Frontal cortex (tissue), 2 donors: ENCODE results near the genes POTEB2 and GABRB3.

DNA sequence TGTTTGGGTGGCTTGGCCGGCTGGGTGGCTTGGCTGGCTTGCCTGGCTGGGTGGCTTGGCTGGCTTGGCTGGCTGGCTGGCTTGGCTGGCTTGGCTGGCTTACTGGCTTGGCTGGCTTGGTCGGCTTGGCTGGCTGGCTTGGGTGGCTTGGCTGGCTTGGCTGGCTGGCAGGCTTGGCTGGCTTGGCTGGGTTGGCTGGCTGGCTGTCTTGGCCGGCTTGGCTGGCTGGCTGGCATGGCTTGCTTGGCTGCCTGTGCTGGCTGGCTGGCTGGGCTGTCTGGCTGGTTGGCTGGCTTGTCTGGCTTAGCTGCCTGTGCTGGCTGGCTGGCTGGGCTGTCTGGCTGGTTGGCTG lies 438.2 kb downstream of the GOLGA6L6 start:
- RAMPAGE, long total RNA: no peak

- RAMPAGE, long total RNA: no peak
These were observed at the start of gene POTEB2 for GRCh38 chr15:20866023-20866753. POTEB2 (minus strand) TSS chr15:20866314.

GRCh38 chr15:22239075-22240037 lies 145.0 kb downstream of the OR4N4 start:
- RAMPAGE, long total RNA: no peak

GRCh38 chr15:22257162-22258234 lies 163.2 kb downstream of the OR4N4 start:
- RAMPAGE, long total RNA: no peak

DNA sequence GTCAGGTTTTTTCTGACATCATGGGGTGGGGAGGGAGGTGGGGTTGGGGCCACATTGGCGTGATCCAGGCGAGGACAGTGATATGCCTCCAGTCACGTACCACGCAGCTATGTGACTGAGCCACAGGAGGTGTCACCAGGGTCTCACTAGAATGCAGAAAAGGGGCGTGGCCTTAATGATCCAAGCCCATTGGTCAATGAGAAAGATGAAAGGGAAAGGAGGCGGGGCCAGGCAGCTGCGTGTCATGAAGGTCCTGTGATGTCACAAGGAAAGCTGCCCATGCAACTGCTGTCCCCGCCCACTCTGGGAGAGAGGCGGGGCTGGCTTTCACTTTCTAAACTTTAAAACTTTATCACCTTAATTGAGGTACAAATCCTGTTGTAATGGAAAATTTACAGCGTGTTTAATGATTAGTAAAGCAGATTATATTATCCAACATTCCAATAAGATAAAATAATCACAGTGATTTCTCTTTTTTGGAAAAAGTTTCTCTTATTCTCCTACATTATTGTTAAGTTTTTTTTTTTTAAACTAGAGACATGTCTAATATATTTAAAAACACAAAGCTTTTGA lies 10.4 kb upstream of the NIPA1 start:
- RAMPAGE, long total RNA: no peak

DNA sequence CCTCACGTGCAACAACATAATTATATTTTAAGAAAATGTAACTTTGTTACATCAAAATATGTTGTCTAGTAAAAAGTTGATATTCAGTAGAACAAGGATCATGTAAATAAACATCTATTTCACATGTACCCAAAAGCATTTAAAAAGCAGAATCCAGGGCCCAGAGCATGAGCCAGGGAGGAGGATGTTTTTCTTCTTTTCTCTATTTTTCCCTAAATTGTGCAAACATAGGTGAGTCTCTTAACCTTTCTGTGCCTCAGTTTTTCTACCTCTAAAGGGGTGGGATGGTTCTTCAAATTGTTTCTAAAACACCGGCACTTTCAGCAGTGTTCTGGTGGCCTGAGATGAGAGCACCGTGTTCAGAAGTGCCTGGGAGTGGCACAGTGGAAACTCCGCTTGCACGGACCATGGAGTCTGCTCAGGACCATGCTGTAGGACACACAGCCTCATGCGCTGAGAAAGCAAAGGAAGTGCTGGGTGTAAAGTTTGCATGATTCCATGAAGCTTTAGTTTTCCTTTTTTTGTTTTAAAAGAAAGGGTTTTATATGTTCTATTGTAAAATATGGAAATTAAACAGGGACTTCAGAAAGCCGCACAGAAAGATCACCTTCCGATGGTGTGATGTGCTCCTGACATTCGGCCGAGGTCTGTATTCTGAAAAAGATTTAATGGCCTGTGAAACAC lies 9.8 kb upstream of the NIPA2 start:
- RAMPAGE, long total RNA: no peak

- RAMPAGE, long total RNA: no peak
These were observed 41.4 kb downstream of the NIPA2 start for GRCh38 chr15:22879897-22880314.

DNA sequence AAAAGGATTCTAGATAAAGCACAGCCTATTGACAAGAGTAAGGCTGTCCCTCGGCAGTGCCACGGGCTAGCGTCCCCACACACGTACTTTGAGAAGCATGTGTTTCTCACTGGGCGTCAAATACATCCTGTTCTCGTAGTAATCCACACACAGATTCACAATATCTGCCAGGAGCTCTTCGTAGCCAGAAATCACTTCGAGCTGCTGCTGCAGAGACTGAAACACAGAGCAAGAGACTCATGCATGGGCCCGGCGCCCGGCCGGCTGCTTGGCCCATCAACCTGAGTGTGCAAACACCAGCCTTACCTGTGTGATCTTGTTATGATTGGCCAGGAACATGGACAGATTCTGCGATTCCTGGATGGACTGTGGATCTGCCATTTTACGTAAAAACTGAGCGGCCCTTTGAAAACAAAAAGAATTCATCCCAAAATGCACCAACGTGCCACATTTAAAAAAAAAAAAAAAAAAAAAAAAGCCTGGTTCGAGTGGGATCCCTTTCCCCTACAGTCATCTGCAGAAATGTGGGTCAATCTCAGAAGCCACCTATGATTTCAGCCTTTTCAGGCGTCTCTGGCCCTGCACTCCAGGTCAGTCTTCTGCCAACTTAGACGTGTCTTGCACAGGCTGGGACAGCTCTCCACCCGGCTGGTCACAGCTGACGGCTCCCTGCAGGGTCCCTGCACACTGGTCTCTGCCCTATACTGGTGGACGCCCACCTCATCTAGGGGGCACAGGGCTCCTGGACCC lies 40.9 kb downstream of the CYFIP1 start:
- RAMPAGE, long total RNA: no peak

GRCh38 chr15:22973274-22974006 lies 6.7 kb downstream of the CYFIP1 start:
- RAMPAGE, long total RNA: no peak

- RAMPAGE, long total RNA: no peak
These were observed 129.0 kb upstream of the SNRPN start for GRCh38 chr15:24825773-24826259.

- RAMPAGE, long total RNA: no peak
These were observed 1.0 kb downstream of the SNRPN start for GRCh38 chr15:24955565-24956494.

GRCh38 chr15:25397472-25398105 lies 41.2 kb downstream of the UBE3A start:
- RAMPAGE, long total RNA: no peak

DNA sequence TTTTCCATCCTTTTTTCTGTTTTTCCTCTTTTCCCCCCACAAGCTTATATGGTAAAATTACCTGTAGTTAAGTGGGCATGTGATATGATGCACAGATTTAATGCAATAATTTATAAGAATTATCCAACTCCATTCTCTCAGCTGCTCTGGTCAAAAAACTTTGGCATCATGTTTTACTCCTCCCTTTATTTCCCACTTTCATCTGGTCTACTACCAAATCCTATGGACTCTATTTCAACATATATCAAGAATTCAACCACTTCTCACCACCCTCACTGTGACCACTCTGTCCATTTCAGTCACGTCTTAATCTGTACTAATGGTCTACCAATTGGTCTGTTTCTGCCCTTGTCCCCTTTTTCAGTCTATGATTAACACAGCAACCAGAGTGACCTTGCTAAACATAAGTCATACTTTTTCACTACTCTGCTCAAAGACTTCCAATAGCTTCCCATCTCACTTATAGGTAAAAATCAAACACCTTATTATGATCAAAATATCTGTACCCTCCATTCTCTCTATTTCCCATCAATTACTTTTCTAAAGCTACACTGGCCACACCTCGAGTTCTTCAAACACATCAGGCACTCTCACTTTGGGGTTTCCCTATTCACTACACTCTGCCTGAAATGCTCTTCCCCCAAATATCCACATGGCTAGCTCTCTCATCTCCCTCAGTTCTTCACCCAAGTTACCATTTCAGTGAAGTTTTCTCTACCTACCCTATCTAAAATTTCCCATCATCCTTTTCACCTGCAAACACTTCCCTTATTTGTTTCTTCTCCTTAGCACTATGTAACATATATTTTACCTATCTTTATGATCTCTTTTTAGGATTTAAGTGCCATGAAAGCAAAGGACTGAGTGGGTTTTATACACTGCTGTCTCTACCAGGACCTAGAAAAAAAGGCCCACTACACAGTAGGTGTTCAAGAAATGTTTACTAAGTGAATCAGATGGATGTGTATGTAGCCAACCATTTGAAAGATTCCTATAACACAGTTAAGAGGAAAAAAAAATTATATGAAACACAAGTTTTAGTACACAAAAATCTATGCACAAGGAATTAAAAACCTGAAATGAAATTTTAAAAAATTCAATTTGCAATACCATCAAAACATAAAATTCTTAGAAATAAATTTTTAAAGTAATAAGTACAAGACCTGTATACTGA lies 14.8 kb downstream of the UBE3A start:
- RAMPAGE, long total RNA: no peak

DNA sequence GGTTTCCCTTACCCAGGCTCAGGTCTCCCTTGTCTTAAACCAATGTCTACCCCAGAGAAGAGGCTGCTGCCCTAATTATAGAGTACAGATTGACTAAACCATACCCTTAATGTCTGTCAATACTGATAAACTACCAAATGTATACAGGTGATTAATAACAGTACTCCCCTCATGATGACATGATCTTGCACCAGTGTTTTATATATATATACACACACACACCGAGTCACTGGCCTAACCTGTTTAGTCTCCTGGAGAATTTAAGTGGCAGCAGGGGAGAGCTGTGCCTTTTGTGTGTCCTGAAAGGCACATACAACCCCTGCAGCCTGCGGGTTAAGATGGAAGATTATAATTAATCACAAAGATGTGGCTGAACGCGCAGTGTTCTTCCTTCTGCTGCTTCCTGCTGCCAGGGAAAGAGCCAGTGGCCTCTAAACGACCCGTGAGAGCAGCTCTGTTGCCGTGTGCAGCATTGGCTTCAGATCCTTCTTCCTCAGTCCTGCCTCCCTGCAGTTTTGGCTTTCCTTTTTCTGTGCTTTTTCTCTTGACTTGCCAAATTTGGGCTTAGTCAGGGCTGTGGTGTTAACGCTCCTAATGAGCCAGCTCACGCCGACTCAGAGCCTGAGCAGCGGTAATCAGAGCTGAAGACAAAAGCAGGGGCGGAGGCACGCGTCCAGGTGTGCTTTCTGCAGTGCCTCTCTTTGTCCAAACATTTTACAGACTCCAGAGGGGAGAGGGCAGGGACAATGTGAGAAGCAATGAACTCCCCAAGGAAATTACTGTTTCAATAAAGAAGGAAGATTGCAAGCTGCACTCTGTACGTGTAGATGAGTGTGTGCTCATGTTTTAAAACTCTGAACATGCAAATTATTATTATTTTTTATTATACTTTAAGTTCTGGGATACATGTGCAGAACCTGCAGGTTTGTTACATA lies 42.6 kb upstream of the UBE3A start:
- RAMPAGE, long total RNA: no peak

DNA sequence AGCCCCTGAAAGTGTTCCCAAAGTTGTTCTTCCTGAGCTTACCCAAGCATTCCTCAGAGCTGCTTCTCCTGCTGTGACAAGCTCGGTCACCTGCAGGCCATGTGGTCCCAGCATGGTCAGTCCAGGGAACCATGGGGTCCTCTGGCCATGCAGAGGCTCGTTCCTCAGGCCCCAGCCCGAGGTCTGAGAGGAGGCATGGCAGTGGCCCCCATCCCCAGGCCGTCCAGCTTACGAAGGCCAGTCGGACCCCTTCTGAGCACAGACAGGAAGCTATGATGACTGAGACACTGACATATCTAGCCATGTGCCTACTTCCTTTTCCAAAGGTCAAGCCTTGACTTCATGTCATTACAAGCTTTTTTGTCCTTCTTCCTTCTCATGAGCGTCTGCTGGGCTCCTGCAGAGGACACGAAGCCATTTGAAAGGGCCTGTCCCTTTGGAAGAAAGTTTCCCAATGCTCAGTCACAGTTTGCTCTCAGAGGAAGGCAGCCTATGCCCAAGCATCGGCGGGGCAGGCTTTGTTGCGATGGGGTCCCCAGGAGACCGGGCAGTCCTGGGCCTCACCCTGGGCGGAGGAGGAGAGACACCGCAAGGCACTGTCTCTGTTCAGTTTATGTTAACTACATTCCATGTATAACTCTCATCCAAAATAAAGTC lies 79.3 kb downstream of the ATP10A start:
- RAMPAGE, long total RNA: no peak

DNA sequence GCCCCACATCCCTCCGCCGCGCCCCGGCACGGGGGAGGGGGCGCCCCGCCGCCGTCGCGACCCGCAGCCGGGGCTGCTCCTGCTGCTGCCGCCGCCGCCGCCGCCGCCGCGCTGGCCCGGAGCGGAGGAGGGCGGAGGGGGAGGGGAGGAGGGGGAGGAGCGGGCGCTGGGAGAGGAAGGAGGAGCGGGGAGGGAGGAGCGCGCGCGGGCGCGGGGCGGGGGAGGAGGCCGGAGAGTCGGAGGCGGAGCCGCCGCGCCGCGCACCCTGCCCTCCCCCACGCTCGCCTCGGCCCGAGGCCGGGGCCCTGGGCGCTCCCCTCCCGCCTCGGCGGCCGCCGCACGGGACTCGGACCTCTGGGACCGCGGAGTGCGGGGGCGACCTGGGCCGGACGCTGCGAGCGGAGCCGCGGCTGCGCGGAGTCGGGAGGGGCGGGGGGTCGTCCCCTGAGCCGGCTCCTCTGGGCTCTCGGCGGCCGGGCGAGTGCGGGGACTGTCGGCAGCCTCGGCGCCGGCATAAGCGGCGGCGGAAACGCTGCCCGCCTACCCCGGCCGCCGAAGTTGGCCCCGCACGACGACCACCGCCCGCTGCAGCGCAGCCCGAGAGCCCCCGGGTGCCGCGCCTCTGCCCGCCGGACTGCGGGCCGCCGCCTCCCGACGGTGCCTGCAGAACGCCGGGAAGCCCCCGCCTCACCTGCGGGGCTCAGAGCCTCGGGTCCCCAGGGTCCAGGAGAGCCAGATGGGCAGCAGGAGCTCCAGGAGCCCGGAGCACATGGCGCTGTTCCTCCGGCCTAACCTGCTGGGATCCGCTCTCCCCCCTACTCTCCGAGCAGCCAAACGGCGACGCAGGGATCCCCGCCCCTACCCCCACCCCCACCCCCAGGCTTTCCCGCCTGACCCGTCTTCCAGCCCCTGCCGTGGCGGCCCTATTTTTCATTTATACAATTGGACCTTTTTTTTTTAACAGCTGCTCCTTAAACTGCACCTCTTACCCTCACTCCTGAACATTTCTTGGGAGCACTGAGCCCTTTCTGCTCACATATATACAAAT lies at the start of gene GABRB3:
TSS of gene GABRB3 (minus strand) at position 113 of the 1,048 bp plus-strand sequence.
- RAMPAGE, long total RNA: no peak

DNA sequence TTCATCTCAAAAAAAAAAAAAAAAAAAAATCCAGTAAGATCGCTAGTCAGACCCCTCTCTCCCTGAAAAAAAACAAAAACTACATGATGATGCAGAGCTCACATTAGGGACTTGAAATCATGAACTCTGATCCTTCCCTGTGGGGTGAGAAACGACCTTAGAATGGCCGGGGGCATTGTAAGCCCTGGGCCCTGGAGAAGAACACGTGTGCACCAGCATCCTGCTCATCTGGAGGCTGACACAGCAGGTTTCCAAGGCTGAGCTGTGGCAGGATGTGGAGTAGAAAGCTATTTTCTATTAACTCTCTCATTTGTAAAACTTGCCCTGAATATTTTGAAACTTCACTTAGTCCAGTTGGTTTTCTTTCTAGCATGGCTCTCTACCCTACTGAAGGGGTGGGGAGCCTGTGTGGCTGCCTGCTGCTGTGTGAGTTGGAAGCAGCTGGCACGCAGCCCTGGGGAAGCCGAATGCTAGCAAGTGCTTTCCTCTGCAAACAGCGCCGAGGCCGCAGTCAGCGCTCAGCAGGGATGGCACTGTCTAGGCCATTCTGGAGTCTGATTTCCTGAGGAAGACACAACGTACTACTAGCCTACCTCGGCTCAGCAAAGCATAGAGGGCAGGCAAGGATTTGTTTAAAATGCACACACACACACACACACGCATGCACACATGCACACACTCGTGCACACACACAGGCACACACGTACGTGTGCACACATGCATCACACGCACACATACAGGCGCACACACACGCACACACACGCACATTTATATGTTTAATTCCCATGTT lies 58.0 kb downstream of the GABRG3 start:
- RAMPAGE, long total RNA: no peak

DNA sequence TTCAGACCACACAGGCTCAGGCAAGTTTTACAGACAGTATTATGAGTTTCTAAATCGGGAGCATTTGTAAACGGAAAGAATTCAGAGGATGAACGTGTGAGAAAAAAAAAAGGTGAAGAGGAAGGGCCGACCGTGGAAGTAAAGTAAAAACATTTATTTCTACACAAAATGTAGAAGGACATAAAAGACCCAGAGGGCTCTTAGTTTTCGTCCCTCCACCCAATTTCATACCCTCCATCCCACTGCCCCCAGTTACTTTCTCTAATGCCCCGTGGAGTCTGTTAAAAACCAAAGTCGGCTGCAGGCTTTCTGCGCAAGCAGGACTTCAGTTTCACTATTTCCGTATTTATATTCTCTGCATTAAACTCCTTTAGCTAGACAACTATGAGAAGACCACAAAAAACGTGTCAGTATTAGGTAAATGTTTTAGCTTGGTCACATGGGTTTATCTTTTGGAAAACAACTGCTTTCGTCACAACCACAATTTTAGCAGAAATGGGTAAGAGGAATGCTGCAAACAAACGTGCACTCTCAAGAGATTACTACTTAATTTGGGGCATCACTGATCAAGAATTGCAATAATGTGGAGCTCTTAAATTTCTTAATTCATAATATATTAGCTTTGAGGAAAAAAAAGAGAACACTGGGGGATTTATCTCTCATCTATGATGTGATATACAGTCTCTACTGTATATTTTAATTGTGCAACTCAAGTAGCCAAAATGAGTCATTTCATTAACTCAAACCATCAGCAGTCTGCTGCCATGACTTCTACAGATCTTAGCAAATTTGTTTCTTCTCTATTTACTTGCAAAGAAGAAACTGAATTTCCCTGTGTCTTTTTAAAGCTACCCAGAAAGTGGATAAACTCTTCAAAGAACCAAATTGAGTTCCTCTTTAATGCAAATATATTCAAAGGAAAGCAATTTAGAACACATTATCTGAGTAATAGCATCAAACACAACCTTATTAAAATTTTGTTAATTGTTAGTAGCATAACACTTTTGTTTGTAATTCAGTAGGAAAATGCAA lies 720 bp upstream of the NSMCE3 start:
- RAMPAGE, long total RNA: no peak

DNA sequence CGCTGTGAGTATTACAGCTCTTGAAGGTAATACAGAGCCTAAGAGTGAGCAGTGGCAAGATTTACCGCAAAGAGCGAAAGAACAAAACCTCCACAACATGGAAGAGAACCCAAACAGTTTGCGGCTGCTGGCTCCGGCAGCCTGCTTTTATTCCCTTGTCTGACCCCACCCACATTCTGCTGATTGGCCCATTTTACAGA lies 80.6 kb downstream of the ENTREP2 start:
- RAMPAGE, long total RNA: no peak

- RAMPAGE, long total RNA: no peak
These were observed 48.6 kb upstream of the TJP1 start for GRCh38 chr15:29870867-29871289.